Right atrium auricular region (tissue), 2 donors: Measurements from ENCODE around the genes TIMD4 and C5orf52.

DNA sequence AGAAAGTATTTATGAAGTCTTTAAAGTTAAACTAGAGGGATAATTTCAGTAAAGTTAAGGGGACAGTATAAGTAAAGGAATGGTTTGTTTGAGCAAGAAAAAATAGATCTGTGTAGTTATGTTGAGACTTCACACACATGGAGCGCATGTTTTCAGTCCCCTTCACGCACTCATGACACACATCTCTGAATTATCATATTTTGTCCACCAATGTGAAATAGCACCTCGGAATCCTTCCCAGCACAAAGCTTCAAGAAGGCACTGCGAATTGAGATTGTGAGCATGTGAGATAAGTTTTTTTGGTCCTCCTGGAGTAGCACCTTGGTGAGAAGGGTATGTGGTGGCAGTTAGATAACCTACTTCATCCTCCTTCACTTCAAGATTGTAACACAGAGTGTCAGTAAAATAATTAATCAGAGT lies 143.1 kb downstream of the KIF4B start:
- PRO-cap: no peak
- RAMPAGE, long total RNA, 2 experiments: no peak in any of the 2 experiments

GRCh38 chr5:156581812-156582765 lies 255.1 kb downstream of the SGCD start:
- PRO-cap: bidirectional peak, plus-strand start at chr5:156582501, minus-strand start at chr5:156582182
- RAMPAGE, long total RNA, 2 experiments: start-site peak on the plus strand in 1 of 2 experiments, at chr5:156582486-156582501 at its widest, 5 reads per replicate

- PRO-cap: unidirectional peak, minus-strand start at chr5:156963226
- RAMPAGE, long total RNA, 2 experiments: start-site peak on the minus strand in 1 of 2 experiments, at chr5:156963225-156963230 at its widest, 14 reads per replicate
Observed at GRCh38 chr5:156963071-156963582, at the start of gene TIMD4. Gene TIMD4 (minus strand): TSS chr5:156963226.

DNA sequence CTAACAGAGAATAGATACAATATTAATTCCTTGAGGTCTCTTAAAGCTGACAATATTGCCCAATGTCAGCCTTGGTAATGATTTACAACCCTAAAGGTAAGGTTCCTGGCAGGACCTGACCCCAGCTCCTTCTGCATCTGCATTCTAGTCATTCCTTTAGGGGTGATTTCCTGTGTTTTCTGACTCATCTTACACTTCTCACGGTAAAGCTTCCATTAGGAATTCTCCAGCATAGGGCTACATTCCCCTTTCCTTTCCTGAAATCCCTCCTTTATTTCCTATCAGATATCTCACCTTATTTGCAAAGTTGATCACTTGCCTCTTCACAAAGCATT lies 9.3 kb downstream of the HAVCR1 start:
- PRO-cap: no peak
- RAMPAGE, long total RNA, 2 experiments: no peak in any of the 2 experiments

DNA sequence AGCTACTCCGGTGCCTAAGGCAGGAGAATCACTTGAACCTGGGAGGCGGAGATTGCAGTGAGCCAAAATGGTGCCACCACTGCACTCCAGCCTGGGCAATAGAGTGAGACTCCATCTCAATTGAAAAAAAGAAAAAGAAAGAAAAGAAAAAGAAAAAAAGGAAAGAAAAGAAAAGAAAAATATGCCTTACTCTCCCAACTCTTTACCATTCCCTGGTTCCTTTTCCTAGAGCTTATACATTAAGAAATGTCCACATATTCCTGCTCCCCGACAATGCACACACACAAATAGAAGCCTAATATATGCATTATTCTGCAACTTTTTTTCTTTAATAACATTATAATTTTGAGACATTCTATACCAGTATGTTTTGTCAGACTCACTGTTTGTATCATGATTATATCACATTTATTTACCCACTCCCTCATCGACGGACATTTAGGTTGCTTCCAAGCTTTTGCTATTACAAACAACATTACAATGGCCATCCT lies 430 bp downstream of the HAVCR2 start:
- PRO-cap: no peak
- RAMPAGE, long total RNA, 2 experiments: no peak in any of the 2 experiments

- PRO-cap: no peak
- RAMPAGE, long total RNA, 2 experiments: no peak in any of the 2 experiments
Observed at GRCh38 chr5:157193493-157194213, 13.0 kb downstream of the ITK start.

DNA sequence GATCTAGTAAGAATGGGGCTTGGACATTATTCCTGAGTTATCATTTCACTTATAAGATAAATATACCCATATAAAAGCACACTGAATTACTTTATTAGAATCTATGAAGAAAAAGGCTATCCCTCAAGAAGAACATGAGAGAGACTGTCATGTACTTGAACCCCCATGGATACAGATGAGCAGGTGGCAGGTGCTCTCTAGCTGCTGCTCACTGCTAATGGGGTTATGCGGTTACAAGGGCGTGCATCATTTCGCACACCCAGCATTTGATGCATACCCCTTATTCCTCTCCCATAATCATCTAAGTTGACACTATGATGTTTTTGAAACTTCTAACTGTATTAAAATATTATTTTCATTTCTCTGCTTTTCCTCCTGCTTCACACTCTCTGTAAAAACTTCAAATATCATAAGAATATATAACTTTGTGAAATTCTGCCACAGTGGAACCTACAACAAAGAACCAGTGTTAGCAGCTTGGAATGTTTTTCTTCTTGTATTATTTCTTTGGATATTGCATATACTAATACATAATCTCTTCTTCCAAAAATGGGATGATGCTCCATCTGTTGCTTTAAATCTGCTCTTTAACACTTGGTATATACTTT lies 16.5 kb downstream of the ITK start:
- PRO-cap: no peak
- RAMPAGE, long total RNA, 2 experiments: no peak in any of the 2 experiments

DNA sequence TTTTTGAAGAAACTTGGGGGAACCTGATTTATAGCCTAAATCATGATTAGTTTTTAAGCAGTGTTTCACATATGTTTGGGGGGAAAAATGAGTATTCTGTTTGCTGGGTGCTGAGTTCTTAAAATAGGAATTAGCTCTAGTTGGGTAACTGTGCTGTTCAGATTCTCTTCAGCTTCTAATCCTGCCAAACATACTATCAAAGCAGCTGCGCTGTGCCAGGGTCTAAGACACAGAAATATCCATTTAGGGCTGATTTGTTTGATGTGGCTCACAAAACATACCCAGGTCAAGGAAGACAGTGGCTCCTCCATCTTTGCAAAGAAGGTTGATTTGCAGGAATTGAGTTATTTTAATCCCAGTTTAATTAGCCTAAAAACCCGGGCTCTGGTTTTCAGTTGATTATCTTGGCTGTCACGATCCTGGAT lies 18.6 kb downstream of the CYFIP2 start:
- PRO-cap: no peak
- RAMPAGE, long total RNA, 2 experiments: no peak in any of the 2 experiments

DNA sequence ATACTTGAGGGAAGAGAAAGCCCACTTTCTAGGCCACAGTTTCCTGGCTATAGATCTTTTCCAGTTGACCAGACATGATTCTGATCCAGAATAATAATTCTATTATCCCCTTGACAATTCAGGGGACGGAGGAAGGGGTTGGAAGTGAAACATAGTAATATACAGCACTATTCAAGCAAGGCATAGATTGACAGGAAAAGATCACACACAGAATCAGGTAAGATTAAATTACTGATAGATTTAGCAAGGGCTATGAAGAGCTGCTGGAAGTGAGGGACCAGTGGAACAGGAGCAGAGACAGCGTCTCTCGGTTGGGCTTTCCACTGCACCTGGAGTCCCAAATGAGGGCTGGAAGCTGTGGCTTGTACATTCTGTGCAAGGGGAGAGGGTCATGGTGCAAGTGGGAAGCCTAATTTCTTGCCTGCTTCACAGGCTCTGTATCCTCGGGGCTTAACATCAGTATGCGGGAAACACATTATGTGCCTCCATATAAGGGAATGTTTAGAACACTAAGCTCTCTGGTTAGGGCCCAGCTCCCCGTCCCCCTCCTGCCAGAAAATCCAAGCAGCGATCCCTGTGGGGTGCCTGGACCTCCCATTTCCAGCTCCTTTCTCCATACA lies 25.4 kb upstream of the FNDC9 start:
- PRO-cap: no peak
- RAMPAGE, long total RNA, 2 experiments: no peak in any of the 2 experiments

DNA sequence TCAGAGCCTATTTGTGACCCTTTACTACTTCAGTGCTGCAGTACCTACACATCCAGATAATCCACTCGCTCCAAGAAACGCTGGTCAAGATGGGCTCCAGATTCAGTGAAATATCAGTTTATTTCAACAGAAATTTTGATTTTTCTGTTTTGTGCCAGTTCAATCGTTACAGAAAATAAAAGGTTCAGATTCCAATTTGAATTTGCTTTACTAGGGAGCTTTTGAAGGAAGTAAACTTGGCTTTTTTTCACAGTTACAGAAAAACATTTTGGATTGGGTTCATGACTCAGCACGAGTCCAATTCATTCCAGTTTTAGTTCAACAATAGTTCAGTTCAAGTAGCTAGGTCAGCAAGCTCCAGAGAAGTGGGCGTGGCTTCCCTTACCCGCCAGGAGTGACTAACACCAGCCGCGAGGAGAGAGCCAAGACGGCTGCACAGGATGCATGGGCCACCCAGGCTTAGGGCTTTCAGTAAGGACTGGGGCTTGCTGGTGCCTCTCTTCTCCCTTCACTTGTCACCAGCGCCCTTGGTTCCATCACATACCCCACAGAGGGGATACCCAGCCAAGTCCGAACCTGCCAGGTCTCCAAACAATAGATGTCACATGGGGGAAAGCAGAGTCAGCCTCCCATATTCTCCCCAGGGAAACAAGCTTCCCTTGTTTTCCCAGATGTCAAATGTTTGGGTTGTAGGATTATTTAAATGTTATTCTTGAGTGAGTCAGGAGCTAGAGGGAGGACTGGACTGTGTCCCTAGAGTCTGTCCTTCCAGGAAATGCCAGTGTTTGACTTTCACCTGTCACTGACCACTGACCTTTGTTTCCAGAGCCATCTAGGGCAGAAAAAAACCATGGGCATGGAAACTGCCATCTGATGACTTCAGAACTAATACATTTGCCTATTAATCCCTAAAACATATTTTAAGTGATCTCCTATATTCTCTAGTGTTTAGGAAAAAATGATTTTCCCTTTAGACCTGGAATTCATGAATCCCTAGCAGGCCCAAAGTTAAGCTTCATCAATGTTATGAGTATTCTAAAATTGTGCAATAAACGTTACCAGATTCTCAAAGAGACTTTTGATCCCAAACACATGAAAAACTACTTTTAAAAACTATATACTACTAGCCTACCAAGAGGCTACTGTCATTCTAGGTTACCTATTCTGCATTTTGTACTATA lies 51.8 kb downstream of the NIPAL4 start:
- PRO-cap: bidirectional peak, plus-strand start at position 418 of the sequence, minus-strand start at position 315 of the sequence
- RAMPAGE, long total RNA, 2 experiments: no peak in any of the 2 experiments

DNA sequence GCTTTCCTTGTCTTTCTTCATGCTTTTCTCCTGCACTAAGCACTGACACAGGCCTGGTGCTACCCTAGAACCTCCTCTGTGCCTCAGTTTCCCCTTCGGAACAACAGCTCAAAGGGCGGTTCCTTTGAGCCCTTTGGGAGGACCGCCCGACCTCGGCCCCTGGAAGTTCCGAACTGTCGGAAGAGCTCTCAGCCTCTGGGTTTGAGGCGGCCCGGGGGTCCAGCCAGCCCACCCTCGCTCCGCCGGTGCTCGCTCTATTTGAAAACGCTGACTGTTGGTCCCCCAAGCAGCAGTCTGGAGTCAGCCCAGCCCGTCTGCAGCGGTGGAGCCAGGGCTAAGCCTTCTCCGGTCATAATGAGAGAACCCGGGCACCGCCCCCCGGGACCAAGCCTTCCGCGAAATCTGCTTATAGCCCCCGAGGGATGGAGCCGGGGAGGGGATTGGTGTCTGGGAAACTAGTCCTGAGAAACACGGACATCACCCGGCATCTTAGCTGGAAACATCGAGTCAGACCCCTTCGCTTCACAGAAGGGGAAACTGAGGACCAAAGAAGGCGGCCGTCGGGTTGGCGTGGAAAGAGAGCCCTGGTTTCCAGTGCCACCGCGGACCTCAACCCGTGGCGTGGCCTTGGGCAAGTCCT lies 1.1 kb downstream of the ADAM19 start:
- PRO-cap: bidirectional peak, plus-strand start at position 289 of the sequence, minus-strand start at position 175 of the sequence; bidirectional peak, plus-strand start at position 415 of the sequence, minus-strand start at position 296 of the sequence
- RAMPAGE, long total RNA, 2 experiments: no peak in any of the 2 experiments

DNA sequence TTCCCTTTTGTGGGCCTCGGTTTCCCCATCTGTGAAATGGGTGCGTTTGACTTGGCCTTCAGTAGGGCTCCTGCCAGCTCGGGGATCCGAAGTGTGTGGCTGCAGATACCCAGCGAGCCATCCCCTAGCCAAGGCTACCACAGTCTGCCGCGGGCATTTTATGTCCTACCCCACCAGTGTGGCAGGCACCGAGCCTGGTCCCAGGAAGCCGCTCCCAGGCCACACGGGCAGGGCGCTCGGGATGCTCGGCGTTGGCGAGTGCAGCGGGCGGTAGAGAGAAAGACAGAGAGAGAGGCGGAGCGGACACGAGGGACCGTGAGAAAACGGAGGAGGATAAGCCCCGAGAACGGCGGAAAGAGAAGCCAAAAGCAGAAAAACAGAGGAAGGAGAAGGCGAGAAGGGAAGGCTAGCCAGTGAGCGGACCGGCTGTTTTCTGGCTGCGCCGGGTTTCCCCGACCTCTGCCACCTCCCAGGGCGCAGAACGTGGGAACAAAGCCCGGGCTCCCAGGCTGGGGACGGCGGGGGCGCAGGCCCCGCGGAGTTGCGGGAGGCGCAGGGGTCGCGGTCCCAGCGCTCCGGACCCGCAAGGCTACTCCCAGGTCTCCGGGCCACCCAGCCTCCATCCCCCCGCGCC lies 500 bp downstream of the ADAM19 start:
- PRO-cap: bidirectional peak, plus-strand start at position 365 of the sequence, minus-strand start at position 83 of the sequence
- RAMPAGE, long total RNA, 2 experiments: start-site peak on the plus strand in 2 of 2 experiments, centred at positions 251 to 302 of the sequence, 20 to 22 reads per replicate

DNA sequence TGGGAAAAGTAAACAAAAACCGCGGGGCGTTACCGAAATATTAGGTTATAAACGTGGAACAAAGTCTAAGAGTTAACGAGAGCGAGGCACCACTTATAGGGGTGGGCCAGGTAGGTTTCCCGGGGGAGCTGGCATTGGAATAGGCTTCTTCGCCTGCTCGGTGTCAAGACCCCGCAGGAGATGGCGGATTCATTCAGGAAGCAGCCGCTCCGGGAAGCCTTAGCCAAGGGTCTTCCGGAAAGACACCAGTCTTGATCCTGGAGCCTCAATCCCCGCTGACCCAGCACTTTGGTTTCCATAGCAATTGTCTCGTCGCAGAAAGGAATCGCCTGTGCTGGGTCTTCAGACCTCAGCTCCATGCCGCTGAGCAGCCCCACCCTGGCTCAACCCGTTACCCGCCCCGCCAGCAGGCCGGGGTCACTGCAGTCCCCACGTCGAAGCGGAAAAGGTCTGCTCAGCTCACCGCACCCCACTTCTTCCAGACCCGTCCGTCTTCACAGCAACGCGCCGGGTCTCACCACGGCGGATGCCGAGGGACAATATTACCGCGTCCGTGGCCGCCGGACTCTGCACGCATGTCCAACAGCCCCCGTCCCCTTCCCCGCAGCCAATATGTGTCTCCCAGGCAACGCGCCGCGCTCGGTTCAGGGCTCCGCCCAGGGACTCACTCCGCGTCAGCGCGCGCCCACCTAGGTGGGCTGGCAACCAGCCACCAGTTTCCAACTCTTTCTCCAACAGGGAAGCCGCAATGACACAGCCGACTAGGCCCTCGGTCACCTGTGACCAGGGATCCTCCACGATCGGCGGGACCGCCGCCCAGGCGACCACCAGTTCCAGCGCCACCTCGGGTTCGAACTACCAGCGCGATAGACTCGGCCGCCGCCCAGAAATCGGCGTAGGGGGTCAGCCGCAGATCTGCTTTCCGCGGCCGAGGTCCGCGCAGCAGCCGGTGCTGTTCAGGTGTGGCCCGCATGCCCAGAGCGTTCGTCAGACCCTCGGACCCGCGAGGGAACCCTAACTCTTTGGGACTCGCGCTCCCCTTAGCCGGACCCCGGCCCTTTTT lies at the start of gene C5orf52:
Gene C5orf52 (plus strand): TSS at position 667 of the 1,063 bp plus-strand sequence.
- PRO-cap: unidirectional peak, minus-strand start at position 528 of the sequence; unidirectional peak, minus-strand start at position 571 of the sequence
- RAMPAGE, long total RNA, 2 experiments: no peak in any of the 2 experiments

GRCh38 chr5:157748757-157749280 lies 5.3 kb downstream of the LSM11 start:
- PRO-cap: no peak
- RAMPAGE, long total RNA, 2 experiments: no peak in any of the 2 experiments

DNA sequence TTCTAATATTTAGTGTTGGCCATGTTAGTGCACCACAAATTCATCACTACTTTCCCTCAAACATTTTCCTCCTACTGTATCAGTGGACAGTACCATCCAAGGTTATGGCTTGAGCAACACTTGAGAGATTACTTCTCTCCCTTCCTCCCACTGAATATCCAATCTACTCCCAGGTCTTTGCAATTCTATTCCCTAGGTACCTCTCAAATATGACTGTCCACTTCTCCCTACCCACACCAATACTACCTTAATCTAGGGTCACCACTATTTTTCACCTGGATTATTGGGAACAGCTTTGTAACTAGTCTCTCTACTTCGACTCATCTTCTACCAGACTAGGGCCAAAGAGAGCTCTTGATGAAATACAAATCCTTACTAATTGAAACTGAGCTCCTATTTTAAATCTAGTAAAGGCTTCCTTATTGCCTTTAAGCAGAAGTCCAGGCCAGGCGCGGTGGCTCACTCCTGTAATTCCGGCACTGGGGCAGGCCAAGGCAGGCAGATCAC lies 26.3 kb downstream of the CLINT1 start:
- PRO-cap: no peak
- RAMPAGE, long total RNA, 2 experiments: no peak in any of the 2 experiments

- PRO-cap: no peak
- RAMPAGE, long total RNA, 2 experiments: no peak in any of the 2 experiments
Observed at GRCh38 chr5:157870823-157871356, 11.9 kb upstream of the CLINT1 start.

- PRO-cap: bidirectional peak, plus-strand start at chr5:157919368, minus-strand start at chr5:157919277
- RAMPAGE, long total RNA, 2 experiments: no peak in any of the 2 experiments
Observed at GRCh38 chr5:157918624-157919610, 60.0 kb upstream of the CLINT1 start.

- PRO-cap: no peak
- RAMPAGE, long total RNA, 2 experiments: no peak in any of the 2 experiments
Observed at GRCh38 chr5:157924744-157925390, 65.9 kb upstream of the CLINT1 start.

DNA sequence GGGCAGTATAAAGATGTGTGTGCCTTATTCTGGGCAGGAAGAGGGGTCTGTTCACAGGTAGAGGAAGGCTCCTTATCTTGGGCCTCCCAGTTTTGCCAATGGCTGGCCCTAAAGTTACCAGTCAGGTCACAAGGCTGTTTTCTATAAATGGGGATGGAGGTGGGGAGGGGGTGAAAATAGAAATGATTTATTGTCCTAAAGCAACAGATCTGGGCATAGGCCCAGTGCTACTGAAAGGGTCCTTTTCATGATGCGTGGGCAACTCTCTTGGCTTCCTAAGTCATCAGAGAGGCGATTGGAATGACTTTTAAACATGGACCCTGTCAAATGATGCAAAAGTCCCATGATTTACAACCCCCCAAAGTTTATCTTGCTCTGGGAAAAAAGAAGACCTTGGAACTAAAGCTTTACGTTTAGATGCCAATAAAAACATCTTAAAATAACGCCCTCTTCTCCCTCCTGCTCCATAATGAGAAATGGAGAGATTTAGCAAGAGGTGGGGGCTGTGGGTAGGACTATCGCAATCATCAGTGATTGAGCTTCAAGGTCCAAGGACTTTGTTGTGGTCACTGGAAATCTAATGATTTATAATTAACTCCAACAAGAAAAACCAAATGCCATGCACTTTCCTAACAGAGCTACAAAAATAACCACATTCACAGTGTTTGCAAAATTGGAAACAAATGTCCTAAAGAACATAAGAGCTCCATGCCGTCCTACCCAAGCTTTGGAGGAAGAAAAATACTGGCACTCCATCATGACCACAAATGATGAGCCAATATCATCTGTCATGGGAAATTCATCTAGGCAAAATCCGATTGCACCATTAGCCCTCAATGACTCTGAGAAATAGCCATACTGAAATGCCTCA lies 167.5 kb upstream of the CLINT1 start:
- PRO-cap: no peak
- RAMPAGE, long total RNA, 2 experiments: no peak in any of the 2 experiments

DNA sequence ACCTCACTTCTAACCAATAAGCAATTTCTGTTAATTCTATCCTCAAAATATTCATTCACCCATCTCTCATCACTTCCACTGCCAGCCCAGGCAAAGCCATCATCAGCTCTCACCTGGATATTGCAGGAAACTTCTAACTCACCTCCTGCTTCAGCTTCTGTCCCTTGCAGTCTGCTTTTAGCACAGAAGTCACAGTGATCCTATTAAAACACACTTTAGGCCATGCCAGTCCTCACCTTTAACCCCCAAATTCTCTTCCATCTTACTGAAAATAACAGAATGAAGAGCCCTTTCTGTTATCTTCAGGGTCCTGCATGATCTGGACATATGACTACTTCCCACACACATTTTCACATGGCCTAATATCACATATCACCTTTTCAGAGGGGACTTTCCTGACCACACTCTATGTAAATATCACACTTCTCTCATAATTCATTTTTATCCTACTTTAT lies 550.5 kb upstream of the CLINT1 start:
- PRO-cap: no peak
- RAMPAGE, long total RNA, 2 experiments: no peak in any of the 2 experiments